ENCODE measurements around a stretch of chr4.

GRCh38 chr4:159330176-159330748 lies 227.4 kb downstream of the RAPGEF2 start:
- PRO-cap = no peak

GRCh38 chr4:163189971-163190403 lies 23.3 kb upstream of the NAF1 start:
- PRO-cap = no peak

DNA sequence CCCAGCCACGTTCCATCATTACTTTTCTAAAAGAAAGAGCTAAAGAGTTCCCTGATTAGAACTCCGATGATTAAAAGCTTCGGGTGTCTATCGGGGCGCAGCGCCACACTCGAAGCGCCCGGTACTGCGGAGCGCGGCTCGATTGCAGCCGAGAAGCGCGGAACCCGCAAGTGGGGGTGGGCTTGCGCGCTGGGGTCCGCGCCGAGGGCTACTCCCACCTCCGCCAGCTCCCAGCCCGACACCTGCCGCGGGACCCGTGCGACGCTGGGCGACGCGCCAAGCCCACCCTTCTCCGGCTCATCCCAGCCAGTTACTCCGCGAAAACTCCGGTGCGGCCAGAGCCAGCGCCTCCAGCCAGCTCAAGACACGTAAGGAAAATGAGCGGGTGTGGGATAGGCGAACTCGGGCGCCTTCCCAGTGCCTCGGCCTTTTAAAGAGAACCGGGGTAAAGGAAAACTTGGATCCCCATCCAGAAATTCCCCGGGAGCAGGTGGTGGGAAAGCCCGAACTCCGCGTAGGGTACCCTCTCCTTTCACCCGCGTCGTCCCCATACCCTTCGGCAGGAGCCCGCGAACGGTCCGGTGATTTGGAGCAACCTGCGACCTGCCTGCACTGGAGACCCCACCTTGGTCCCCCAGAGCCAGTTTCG lies 533 bp downstream of the NPY1R start:
- PRO-cap = no peak

DNA sequence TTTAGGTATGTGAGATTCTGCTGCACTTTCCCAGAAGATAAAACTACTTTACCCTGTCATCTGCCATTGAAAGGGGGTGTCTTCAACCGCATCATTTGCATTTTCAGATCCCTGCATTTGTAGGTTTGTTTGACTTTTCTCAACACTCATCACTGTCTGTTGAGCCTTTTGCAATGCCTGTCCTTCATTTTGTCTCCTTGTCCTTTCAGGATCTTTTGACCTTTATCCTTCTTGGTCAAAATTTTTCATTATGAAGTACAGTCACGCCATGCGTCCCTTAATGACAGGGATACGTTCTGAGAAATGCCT lies 103.6 kb downstream of the TMA16 start:
- PRO-cap = no peak

- PRO-cap = unidirectional peak, minus-strand start at chr4:163613513
Observed at GRCh38 chr4:163613152-163613952, 118.9 kb downstream of the TMA16 start.

GRCh38 chr4:163665552-163665762 lies 171.0 kb downstream of the TMA16 start:
- PRO-cap = no peak

DNA sequence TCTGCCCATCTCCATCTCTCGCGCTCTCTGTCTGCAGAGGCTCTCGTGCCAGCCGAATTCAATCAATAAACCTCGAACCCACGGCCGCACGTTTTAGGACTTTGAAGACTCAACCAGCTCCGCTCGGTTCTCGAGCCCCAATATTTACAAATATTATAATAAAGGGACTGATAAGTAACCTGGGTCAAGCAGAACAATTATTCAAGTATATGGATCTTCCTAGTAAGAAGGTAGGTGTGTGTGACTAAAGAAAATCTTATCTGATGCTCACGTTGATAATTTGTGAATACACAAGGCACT lies 186.2 kb downstream of the MARCHF1 start:
- PRO-cap = no peak

DNA sequence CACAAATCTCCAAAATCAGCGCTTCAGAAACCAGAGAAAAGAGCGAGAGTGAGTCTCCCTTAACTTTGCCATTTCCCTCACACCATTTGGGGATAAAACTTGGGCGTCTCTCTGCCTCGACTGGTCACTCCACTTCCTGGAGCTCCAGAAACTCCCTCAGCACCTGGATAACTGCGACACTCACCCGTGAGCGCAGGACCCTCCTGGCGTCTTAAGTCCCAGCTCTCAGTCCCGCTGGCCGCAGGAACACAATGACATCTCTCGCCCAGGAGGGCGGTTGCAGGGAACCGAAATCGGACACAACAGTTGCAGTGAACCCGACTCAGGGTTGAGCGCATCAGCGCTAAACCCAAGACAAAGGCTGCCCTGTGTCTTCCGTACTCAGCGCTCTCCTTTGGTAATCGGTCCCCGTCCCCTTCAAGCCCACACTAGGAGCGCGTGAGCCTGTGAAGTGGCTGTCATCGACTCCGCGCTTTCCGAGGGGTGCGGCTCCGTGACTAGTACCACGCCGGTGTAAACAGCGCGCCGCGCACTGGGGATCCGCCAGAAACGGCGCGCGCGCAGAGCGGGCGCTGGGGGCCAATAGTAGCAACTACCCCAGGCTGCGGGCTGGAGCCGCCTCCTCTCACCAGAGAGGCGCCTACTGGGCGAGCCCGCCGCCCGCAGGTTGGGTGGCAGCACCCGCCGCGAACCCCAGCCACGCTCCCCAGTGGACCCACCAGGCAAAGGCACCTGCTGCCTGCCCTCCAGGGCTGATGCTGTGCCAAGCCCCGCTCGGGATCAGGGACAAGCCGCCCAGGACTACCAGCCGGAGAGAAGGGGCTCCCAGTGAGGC lies 599 bp downstream of the MARCHF1 start:
- PRO-cap = no peak

DNA sequence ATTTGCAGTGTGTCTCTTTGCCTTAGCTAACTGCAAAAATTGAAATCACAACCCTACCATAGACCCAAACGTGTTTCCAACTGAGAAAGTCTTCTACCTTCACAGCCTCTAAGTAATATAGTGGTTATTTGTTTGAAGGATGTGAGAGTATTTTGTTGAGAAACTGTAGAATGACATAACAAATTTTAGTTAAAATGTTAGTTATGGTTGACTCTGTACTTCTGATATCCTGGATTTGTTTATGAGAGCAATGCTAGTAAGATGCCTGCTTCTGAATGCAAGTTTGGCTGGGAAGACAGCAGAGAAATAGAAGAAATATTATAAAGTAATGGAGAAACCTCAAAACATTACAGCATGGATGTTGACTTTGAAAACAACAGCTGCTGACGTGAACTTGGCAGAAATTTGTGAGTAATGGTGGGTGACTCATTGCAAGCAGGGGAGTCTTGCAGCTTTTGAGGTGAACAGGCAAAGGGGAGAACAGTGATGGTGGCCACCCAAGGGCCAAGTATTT lies 7.8 kb downstream of the KLHL2 start:
- PRO-cap = no peak

- PRO-cap = no peak
Observed at GRCh38 chr4:165467587-165467889, 88.7 kb downstream of the CPE start.

GRCh38 chr4:166045661-166045930 lies 172.6 kb downstream of the TLL1 start:
- PRO-cap = no peak

GRCh38 chr4:168092245-168092407 lies 211 bp upstream of the ANXA10 start:
- PRO-cap = no peak

GRCh38 chr4:168494828-168495027 lies 2.1 kb upstream of the PALLD start:
- PRO-cap = no peak

DNA sequence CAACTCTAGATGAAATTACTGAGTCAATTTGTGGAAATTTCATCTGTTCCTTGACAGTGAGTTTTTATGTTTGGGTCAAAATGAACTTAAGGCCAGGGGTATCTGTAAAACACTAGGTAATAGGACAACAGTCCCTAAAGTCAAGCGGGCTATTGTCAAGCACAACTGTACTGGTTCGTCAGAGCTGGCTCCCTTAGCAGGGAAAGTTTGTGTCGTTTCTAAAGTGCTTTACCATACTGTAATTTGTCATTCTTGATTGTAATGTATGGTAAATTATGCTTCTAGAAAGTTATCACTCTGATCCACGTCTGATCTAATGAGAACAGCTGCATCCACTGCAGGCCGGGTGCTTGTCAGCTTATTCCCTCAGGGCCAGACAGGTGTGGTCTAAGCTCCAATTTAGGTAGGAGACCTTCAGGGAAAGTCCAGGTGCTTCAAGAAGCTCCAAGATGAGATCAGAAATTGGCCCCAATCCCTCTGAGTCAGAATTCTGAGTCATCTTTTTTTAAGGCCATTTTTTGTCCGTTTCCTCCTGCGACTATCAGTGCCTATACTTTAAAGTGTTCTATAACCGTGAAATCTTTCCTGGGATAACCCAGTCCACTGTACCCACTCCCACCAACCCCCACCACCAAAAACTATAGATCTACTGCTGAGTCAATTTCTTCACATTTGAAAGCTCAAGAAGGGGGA lies 92.2 kb downstream of the PALLD start:
- PRO-cap = no peak

DNA sequence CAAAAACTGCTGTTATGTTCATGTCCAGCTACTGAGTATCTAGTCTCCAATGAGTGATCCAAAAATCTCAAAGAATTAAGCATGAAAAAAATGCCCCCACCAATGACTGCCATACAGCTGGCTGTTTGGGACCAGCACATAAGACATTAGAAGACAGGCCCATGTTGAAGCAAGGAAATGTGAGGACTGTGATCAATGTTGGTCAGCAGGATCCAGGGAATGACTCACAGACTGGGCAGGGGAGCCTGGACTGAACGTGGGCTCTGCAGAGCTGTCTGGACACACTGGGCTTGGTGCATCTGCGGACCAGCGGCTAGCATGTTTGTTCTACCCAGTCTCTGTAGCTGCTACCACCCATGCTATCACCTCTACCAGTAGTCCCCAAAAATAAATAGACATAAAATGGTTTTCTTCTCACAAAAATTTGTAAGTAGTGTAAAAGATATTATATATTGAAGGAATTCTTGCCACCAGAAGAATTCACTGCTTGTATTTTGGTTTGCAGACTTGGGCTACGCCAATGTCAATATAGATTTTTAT lies 108.6 kb downstream of the PALLD start:
- PRO-cap = no peak

DNA sequence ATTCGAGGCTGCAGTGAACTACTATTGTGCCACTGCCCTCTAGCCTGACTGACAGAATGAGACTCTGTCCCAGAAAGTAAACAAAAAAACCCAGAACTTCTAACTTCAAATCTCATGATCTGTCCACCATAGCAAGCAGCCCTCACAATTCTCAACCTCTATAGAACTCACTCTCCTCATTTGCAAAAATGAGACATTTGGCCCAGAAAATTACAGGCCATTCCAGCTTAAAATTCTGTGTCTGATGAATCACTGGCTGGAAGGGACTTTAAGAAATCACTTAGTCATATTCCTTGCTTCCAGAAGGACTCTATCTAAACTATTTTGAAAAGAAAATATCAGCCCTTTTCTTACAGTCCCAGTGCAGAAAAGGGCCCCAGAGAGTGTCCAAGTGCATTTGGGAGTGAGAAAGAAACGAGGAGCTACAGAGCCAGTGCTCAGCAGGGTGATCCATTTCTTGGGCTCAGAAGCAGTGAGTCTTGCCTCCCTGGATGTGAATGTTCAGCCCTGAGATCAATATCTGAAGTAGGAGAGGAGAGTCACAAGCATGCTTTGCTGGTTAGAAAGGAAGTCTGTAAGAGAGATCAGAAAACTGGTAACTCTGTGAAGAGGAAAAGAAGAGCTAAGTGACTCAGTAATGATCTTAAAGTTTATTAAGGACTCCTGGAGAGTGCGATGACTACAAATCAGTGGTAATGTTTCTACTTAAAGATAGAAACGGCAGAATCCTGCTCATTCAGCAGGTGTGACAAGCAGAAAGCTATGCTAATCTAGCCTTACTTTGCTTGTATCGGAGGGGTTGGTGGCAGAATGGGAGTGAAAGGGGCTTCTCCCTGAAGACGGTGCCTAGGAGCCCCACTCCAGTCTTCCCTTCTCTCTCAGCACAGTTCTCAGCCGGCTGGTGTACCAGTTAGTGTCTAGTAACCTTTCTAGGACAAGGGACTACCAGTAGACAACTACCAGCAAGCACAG lies 139.8 kb downstream of the PALLD start:
- PRO-cap = unidirectional peak, plus-strand start at position 397 of the sequence

GRCh38 chr4:168773489-168773775 lies 236.6 kb downstream of the CBR4 start:
- PRO-cap = no peak

DNA sequence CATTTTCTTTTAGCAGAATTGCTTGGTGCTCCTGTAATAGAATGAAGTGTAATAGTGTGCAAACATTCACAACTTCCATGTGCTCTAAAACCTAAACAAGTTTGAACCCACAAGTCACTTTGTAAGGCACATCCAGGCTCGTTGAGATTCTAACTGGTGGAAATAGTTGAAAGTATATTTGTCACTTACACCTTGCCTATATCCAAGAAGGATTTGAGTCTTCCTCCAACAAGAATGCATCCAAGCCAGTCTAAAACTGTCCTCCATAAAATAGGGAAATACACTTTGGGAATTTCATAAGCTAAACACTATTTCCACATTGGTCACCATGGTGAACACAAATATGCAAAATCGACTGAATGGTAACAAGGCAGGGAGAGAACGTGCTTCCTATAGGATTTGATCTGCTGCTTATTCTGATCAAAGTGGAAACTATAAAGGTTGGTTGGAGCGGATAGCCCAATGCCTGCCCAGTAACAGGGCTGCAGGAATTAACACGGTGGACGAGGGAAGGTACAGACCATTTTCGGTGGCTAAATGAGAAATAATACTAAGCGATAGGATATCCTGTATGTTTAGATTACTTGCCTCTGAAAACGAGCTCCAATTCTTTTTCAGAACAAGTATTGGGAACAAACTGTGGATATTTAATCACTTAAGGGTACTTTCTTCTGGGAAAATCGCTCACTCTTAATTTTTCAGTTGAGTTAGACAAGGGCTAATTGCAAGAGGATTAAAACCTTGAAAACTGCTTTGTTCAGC lies 194.6 kb downstream of the CBR4 start:
- PRO-cap = no peak

GRCh38 chr4:168844259-168845459 lies 165.4 kb downstream of the CBR4 start:
- PRO-cap = no peak

DNA sequence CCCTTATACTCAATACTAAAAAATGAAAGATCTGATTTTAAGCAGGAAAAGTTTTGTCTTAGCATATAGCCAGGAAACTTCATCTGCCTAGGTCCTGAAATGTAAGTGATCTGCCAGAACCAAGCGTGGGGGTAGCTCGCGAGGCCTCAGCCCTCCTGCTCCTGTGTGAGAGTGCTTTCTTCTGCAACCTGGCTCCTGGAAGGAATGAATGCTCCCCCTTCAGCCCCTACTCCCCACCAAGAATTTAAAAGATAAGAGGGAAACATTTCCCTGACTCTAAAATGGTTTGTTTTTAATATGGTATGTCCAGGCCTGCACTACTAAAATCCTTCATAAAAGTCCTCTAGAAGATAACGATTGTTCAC lies 160.0 kb downstream of the CBR4 start:
- PRO-cap = no peak

Data from left cardiac atrium (tissue), 1 donor.